Calu3 (cell line): ENCODE measurements around a stretch of chr9.

DNA sequence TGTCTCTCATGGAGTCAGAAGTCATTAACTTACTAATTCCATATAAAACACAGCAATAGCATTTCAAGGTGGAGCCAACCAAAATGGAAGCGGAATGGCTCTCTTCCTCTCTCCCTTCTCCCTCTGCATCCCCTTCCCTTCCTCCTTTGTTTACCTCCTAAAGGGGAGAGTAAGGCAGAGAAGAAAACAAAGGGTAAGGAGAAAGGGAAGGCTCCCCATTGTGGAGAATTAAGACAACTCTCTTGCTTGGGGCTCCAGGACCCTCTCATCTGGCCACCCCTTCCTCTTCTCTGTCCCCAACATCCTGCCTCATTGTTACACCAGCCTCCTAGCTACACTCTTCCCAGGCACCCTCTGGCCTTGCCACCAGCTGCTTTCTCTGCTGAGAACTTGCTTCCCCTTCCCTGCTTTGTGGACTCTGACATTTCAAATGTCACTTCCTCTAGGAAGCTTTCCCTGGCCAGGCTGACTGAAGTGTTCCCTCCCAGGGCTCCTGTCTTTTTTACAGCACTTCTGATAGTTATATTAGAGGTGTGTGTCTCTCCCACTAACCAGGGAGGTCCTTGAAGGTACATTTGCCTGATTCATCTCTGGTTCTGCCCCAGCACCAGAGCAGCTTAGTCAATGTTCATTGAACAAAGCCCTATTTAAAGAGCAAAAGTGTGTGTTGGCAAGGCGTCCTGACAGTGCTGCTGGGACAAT is 193.9 kb upstream of the KLF4 start:
- PRO-cap: no peak

DNA sequence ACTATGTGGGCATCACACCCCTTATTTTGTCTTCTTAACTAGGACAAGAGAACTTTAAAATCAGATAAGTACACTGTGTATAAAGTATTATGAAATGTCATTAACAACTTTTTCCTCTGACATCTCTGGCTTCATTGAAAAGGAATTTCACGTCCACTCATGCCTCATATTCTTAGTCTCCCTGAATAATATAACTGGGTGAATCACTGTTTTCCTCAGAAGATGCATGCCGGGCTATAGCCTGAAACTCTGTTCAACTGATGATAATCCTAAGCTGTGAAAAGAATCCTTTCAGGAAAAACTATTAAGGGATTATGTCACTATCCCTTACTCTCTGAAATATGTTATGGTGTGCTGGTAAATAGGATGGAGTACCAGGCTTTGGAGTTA is 415.7 kb downstream of the ACTL7B start:
- PRO-cap: no peak

GRCh38 chr9:108710182-108710452 is 145.7 kb downstream of the ACTL7B start:
- PRO-cap: no peak

DNA sequence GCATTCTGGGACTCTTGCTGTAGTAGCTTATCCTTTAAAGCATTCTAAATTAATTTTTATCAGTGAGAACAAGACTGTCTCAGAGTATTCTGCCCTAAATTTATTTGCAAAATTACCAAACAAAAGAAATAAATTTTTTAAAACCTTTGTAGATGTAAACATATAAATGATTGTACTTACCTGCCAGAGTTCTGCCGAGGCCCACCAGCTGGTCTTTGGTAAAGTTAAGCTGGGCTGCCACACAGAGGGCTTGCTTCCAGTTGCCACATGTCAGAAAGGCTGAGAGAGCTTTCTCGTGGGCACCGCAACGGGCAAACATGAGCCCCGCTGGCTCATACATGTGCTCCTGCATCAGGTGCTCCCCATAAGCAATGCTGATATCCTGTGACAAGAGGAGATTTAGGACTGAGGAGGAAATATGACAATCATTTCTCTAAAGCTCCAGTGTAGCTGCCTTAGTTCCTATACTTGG is 29.0 kb downstream of the ACTL7A start:
- PRO-cap: no peak

- PRO-cap: no peak
Measured at GRCh38 chr9:109108837-109109422, 10.8 kb downstream of the TMEM245 start.

DNA sequence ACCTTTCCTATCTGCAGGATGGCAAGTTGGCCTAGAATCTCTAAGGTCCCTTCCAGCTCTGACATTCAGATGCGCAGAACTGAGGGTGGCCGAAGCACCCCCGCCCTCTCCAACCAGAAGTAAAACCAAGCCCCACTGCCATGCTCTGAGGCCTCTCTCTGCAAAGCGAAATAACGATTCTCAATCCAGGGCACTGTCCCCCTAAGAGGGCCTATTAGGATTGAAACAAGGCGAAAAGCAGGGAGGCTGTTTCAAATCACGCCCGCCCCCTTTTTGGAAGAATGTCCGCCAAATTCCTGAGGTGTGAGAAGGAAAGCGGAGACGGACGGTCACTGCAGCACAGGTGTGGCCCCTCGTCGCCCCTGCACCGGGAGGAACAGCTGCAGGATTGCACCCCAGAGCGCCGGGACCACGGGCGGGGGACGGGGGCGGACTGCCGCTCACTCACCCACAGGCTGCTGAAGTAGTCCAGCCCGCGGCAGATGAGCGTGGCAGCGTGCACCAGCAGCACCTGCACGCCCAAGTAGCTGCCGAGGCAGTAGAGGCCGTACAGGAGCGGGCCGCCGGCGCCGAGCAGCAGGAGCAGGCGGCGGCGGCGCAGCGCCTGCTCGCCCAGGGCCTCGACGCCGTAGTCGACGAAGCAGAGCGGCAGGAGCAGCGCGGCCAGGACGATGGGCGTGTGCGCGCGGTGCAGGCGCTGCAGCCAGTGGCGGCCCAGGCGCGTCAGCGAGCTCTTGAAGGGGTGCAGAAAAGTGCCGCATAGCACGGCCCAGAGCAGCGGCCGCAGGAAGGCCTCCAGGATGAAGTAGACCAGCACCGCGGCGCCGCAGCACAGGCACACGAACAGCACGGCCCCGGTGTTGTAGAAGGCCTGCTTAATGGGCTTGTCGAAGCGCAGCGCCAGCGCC is 606 bp downstream of the TMEM245 start:
- PRO-cap: bidirectional peak, plus-strand start at position 631 of the sequence, minus-strand start at position 634 of the sequence

GRCh38 chr9:109304268-109304845 is 16.5 kb downstream of the EPB41L4B start:
- PRO-cap: no peak

GRCh38 chr9:109534327-109534526 is 36.1 kb upstream of the PTPN3 start:
- PRO-cap: unidirectional peak, minus-strand start at chr9:109534472

- PRO-cap: no peak
Measured at GRCh38 chr9:109790845-109791294, 10.9 kb downstream of the PALM2AKAP2 start.

DNA sequence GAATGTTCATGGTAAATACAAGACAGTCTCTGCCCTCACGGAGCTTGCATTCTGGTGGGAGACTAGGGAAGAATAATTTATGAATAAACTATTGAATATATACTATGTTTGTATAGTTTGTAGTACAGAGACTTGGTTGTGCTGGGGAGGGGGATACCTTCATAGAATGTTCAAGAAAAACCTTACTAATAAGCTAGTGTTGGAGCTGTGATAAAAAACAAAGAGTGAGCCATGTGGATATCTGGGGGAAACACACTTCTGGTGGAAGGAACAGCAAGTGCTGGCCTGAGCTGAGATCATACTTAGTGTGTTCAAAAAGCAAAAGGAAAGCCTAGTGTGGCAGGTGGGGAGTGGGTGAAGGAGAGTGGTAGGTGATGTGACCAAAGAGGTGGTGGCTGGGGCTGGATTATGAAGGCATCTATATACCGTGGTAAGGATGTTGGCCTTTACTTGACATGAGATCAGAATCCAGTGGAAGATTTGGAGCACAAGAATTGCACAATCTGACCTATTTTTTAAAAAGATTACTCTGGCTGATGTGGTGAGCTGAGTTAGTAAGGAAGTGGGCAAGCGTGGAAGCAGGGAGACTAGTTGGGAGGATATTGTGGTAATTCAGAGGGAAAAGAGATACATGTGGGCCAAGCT is 26.5 kb downstream of the PALM2AKAP2 start:
- PRO-cap: no peak

DNA sequence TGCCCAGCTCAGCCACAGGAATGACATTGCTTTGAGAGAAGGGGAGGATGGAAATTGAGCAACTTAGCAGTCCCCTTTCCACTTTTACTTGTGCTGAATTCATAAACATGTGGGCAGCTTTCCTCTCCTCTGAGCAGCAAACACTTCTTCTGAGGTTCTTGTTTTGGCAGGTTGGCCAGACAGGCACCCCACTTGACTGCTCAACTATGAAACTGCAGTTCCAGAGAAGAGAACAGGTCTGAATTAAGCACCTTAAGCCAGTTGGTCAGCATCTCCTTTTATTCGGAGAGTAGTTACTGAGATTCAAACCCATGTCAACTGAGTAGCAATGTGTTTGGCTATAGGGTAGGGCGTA is 134.4 kb downstream of the PALM2AKAP2 start:
- PRO-cap: no peak

DNA sequence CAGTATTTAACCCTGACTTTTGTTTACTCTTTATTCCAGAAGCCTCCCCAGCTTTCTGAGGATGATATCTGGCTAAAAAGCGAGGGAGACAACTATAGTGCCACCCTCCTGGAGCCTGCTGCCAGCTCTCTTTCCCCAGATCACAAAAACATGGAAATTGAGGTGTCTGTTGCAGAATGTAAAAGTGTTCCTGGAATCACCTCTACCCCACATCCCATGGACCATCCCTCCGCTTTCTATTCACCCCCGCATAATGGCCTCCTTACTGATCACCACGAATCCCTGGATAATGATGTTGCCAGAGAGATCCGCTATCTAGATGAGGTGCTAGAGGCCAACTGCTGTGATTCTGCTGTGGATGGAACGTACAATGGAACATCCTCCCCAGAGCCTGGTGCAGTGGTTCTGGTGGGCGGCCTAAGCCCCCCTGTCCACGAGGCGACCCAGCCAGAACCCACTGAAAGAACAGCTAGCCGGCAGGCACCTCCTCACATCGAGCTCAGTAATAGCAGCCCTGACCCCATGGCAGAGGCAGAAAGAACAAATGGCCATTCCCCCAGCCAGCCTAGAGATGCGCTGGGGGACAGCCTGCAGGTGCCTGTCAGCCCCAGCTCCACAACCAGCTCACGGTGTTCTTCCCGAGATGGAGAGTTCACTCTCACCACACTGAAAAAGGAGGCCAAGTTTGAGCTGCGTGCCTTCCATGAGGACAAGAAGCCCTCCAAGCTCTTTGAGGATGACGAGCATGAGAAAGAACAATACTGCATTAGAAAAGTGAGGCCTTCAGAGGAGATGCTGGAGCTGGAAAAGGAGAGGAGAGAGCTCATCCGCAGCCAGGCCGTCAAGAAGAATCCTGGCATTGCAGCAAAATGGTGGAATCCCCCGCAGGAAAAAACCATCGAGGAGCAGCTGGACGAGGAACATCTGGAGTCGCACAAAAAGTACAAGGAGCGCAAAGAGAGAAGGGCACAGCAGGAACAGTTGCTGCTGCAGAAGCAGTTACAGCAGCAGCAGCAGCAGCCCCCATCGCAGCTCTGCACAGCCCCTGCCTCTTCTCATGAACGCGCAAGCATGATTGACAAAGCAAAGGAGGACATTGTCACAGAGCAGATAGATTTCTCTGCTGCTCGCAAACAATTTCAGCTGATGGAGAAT is 71.5 kb downstream of the C9orf152 start:
- PRO-cap: no peak

DNA sequence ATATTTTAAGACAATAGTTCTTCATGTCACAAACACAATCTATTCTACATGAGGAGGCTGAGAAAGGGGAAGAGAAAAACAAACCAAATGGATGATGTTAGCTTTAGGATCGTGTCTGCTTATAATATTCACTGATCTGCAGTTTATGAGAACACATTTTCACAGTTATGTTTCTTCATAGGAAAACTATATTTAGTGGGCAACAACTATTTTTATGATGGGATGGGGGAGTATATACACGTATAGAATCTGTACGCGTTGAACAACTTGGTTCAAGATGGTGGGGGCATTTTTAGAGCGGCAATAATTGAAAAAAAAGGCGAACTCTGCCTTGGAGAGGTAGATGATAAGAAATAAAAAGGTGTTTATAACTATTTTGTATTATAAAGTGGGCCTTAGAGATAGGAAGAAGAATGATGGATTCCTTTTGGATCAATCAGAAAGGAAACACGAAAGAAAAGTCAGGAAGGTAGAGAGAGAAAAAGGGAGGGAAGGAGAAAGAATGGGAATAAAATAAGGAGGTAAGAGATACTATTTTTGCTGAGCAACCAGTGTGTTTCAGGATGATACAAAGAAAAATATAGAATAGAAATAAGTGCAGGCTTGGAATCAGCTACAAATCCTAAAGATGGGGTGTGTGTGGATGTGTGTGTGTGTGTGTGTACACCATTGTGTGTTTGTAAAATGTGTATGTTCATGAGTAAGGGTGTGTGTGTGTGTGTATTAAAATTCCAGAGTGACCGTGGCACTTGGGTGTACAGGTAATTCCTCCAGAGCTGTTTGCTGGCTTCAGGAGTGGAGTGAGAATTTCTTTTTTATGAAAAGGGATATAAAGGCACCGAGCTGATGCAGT is 38.6 kb downstream of the C9orf152 start:
- PRO-cap: no peak

- PRO-cap: no peak
Measured at GRCh38 chr9:110169962-110170972, 37.7 kb downstream of the C9orf152 start.

GRCh38 chr9:110189000-110189506 is 18.9 kb downstream of the C9orf152 start:
- PRO-cap: no peak

- PRO-cap: no peak
Measured at GRCh38 chr9:110477968-110478532, 101.5 kb downstream of the SVEP1 start.

DNA sequence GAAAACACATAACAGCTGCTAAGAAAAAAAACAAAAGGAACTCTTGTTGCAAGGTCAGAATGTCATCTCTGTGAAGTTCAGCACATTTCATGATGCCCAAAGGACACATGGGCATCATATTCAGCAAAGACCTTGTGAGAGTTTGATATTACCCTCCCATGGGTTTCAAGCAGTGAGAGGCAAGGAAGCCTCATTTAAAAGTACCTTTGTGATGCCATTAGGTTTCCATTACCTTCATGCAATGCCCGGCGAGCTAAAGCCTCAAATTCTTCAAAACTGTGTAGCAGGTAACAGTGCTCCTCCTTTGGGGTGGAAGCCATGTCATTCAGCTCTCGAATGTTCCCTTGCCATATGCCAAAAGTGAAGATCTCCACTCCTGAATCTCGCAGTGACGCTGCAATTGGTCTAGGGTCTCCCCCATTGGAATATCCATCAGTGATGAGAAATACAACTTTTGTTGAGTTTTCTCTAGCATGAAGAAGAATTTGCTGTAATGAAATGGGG is 29.9 kb downstream of the SVEP1 start:
- PRO-cap: no peak

GRCh38 chr9:110604213-110604709 is 24.7 kb upstream of the SVEP1 start:
- PRO-cap: no peak

DNA sequence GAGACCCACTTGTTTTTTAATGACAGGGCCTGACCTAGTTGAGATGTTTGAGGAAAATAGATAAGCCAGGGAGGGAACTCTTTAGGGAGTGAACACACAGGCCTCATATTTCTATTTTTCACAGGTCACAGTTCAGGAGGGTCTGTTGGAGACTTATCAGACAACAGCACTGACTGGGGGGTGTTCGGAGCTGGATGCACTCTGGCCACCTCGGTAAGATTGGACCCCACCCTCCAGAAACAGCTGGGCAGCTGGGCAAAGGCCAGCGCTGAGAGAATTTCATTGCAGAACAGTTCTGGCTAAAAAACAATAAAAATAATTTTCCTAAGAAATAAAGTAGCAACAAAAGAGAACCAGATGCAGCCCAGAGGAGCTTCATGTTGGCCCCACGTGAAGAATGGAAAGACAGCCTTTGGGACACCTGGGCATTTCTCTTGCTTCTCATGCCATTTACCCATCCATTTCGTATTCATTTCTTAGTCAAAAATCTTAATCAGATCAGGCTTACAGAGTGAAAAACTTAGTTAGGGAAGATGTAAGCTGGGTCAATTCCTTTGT is 142.7 kb downstream of the LPAR1 start:
- PRO-cap: no peak

DNA sequence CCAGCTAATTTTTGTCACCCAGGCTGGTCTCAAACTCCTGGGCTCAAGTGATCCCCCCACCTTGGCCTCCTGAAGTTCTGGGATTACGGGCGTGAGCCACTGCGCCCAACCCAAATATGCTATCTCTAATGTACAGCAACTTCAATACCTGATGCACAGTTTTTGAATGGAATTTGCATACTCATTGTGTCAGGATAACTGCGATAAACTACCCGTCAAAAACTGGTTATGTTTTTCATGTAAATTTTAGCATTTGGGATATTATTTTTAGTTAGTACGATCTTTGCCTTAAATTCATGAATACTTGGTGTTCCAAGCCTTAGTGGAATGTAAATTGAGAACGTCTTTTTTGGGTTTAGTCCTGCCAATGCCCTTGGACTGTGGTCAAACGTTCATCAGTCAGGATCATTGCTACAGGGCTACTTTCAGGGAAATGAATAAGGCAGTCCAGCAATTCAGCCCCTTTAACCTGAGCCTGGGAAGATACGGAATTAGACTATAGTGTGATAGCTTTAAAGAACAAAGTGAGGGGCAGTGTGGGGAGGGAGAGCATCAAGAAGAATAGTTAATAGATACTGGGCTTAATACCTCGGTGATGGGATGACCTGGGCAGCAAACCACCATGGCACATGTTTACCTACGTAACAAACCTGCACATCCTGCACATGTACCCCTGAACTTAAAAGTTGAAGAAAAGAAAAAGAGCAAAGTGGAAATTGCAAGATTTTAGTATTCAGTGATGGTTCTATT is 4.6 kb downstream of the UGCG start:
- PRO-cap: no peak